BJ (cell line): ENCODE data around the gene CSNK1A1.

- CAGE, long polyA plus RNA: no peak
- RRBS: no CpG with 5 or more reads among the region's 5 CpGs
Measured at GRCh38 chr5:149344755-149345106, 568 bp upstream of the GRPEL2 start.

DNA sequence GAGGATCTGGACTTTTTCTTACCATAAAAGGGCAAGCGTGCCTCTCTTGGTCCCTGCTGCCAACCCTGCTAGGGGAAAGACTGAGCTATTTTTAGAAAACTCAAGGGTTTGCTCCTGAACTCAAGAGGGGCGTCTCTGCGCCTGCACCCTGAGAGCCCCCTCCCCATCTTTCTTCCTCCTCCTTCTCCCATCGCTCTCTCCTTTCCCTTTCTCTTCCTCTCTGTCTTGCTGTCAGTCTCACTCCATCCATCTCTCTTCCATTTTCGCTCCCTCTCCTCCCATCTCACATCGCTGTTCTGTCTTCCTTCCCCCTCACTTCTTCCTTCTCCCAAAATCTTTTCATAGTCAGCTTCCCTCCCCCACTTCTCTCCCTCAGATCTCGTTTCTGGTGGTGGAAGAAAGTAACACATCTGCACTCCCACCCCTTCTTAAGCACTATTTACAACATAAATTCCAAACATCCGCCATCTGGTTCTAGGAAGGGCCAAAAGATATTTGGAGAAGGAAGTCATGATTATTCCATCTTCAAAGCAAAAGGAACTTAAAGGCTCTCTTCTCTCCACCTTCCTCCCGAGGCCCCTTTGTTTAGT, 38.2 kb upstream of the IL17B start:
- CAGE, long polyA plus RNA: no peak
- RRBS: no CpG with 5 or more reads among the region's 9 CpGs

DNA sequence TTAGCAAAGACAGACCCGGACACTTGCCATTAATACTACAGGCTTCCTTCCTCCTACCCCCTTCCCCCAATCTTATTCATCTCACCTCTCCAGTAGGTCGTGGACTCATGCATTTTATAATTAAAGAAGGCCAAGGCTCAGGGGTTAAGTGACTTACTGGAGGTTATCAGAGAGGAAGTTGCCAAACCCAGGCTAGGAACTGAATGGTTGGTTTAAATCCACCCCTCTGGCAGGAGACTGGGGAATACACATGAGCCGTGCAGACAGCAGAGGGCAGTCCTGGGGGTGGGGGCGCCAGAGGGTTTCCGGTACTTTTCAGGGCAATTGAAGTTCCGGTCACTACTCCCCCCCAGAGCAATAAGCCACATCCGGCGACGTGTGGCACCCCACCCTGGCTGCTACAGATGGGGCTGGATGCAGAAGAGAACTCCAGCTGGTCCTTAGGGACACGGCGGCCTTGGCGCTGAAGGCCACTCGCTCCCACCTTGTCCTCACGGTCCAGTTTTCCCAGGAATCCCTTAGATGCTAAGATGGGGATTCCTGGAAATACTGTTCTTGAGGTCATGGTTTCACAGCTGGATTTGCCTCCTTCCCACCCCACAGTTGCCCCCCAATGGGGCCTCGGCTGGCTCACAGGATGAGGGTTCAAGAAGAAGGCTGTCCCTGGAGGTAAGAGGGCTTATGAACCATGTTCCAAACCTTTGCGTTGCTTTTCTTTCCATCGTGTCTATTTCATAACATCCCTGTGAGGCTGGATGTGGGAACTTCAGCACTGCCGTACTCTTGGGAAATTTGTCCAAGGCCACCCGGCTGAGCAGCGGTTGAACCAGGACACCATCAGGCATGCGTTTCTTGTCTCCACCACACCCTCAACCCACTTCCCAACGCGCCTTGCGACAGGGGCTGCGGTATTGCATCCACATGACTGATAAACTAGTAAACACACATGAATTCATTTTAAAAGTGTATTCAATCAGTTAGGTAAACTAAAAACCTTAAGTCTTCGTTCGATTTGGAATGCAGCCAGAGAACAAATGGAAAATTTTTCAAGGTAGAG, 51.4 kb upstream of the IL17B start:
- CAGE, long polyA plus RNA: no peak
- RRBS: no CpG with 5 or more reads among the region's 27 CpGs

GRCh38 chr5:149439788-149440370, 60.8 kb upstream of the IL17B start:
- CAGE, long polyA plus RNA: no peak
- RRBS: no CpG with 5 or more reads among the region's 8 CpGs

GRCh38 chr5:149464566-149465410, 85.7 kb upstream of the IL17B start:
- CAGE, long polyA plus RNA: no peak
- RRBS: no CpG with 5 or more reads among the region's 10 CpGs

DNA sequence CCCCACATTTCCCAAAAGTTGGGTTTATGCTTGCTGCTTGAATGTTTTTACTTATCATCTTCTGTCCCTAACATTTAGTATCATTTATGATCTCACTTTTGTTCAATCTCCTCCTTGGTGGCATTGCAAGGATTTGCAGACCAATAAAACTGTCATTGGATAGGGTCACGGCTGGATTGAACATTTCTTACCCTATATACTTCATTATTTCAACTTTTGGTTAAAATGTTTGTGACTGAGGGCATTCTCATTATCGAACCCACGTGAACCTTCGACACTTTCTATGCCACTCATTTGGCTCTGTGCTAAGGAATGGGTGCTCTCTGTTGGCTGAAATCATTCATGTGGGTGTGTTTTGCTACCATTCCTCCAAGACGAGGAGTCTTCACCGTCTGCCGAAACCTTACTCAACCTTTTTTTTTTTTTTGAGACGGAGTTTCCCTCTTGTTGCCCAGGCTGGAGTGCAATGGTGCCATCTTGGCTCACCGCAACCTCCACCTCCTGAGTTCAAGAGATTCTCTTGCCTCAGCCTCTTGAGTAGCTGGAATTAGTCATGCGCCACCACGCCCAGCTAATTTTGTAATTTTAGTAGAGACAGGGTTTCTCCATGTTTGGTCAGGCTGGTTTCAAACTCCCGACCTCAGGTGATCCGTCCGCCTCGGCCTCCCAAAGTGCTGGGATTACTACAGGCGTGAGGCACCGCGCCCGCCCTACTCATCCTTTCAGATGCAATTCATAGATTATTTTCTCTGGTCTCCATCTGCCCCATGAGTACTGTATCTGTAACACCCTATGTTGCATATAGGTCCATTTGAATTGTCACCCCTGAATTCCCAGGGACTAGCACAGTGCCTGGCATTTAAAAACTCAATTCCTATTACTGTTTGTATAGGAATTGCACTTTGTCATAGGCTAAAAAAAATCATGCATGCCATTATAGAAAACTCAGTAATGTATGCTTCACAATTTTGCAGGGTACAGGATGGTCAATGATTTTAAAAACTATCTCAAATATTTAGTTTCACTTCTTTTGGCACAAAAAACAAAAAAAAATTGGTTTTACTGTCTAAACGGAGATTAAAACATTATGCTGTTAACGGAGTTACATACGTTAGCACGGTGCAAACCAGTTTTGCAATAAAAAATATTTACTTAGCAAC, 62.3 kb downstream of the CSNK1A1 start:
- CAGE, long polyA plus RNA: no peak
- RRBS: no CpG with 5 or more reads among the region's 23 CpGs

GRCh38 chr5:149547983-149548489, 3.2 kb downstream of the CSNK1A1 start:
- CAGE, long polyA plus RNA: no peak
- RRBS: no CpG with 5 or more reads among the region's 10 CpGs

GRCh38 chr5:149551260-149552065, at the start of gene CSNK1A1:
Gene CSNK1A1 (minus strand): TSS chr5:149551439.
- CAGE, long polyA plus RNA: start-site peak on the minus strand at chr5:149551362-149551499, 544 and 567 reads in 2 replicates
- RRBS: 1% methylated on average over 14 of the region's 59 CpGs

- CAGE, long polyA plus RNA: no peak
- RRBS: 95% methylated on average over 4 of the region's 17 CpGs
Measured at GRCh38 chr5:149626977-149627742, 45.9 kb downstream of the ARHGEF37 start.

DNA sequence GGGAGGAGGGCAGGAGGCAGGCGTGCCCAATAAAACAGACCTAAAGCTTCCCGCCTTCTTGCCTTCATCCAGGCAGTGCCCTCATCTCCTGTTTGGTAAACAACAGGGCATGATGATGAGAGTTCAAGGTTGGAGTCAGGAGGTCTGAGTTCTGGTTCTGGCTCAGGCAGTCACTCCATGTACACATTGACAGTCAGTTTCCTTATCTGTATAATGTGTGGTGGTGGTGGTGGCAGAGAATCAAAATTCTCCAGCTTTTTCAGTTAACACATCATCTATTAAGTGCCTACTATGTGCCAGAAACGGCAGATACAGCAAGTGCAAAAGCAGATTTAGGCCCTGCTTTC, 1.5 kb upstream of the PPARGC1B start:
- CAGE, long polyA plus RNA: no peak
- RRBS: no CpG with 5 or more reads among the region's 3 CpGs

DNA sequence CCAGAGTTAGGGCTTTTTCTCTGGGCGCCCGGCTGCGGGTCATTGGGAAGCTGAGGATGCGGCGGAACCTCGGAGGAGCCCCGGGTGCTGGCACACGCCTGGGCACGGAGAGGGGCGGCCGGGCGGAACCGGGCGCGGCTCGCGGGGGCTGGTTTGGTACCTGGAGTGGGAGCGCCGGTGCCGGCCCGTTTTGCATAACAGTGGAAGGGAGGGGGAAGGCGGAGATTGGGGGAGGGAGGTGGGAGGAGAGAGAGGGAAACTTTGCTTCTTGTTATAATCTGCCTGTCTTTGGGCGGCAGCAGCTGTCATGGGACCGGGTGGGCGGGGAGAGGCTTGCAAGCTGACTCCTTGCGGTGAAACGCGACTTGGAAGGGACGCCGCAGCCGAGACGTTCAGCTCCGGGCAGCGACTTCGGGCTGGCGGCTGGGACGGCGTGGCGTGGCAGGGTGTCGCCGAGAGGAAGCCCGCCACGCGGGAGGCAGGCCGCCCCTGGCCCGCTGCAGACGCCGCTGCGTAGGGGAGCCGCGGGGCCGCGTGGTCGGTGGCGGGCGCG, 1.4 kb downstream of the PPARGC1B start:
- CAGE, long polyA plus RNA: no peak
- RRBS: 2% methylated on average over 24 of the region's 57 CpGs

- CAGE, long polyA plus RNA: no peak
- RRBS: 0% methylated on average over 5 of the region's 62 CpGs
Measured at GRCh38 chr5:150000847-150001669, 519 bp downstream of the HMGXB3 start.

DNA sequence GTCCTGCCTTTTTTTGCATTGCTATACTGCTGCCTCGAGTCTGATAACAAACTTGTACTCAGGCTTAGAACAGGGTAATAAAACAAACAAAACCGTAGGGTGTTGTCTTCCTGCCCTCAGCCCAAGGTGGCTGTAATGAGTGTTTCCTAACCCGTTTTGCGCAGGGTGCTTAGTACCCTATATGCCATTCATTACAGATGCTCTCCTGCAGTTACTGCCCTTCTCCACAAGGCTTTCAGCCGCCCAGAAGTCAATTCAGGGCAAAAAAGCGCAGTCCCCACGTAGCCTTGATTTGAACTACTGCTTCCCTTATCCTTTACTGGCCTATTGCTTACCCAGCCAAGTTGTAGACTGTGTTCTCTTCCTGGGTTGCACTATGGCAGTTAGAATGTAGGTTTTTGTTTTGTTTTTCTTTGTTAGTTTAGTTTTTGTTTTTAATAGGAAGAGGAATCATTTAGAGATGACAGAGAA, 1.2 kb downstream of the HMGXB3 start:
- CAGE, long polyA plus RNA: no peak
- RRBS: no CpG with 5 or more reads among the region's 7 CpGs

DNA sequence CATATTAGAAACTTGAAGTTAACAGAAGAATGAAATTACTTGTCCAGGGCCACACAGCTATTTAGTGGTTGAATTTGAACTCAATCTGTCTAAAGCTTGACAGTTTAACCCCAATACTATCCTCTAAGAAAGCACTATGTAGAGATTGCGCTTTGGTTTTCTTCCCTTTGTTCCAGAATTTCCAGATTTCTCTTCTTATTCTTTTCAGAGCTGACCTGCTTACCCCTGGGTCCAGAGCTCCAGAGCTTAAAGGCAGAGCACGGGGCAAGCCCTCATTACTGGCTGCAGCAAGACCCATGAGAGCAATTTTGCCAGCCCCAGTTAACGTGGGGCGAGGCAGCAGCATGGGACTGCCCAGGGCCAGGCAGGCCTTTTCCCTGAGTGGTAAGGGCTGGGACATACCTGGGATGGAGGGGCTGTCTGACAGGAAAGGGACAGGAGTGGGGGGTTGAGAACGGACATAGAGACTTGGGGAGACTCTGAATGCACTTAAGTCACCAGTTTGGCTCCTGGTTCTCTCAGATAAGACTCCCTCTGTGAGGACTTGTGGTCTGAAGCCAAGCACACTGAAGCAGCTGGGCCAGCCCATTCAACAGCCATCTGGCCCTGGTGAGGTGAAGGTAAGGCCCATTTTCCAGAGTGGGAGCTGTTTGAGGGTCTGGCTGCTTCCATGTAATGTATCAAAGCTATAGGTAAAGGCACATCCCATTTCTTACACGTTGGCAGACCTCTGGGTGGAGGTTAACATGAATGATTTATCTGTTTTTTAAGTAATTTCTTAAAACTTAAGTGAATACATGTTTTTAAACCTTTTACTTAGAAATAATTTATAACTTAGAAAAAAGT, 26.2 kb downstream of the HMGXB3 start:
- CAGE, long polyA plus RNA: no peak
- RRBS: no CpG with 5 or more reads among the region's 6 CpGs

DNA sequence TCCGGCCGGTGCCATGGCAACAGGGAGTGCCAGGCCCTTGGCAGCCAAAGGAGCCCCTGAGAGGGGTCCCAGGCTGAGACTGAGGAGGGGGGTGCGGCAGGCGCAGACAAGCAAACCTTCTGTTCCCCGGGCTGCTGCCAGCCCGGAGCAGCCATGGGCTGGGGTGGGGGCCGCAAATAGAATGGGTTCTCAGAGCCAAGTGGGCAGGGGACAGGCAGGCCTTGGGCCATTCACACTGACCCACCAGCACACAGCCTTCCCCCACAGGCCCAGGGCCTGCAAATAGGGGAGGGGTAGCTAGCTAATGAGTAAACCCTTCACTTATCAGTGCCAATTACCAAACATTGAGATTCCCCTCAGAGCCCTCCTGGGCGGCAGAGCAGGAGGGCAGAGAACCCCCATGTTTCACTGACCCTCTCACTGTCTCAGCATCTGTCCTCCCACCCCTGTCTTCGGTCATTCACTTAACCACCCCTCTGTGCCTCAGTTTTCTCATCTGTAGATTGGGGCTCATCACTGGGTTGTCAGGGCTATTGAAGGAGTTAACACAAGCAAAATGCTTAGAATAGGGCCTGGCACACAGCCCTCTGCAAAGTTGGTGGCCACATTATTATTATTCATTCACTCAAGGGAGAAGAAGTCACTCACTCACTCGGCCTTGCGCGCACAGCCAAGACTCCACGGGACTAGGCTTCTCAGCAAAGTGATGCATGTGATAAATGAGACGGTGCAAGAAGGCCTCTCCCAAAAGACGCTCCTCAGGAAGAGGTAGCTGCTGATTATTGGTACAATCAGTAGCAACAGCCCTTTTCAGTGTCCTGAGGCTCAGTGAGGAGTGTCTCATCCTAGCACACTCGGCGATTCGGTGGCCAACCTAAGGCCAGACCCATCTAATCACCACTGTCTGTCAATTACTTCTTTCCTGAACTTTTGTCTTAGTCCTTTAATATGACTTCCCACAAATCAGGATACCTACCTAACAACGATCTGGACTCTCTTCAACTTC, 8.1 kb downstream of the PDGFRB start:
- CAGE, long polyA plus RNA: no peak
- RRBS: no CpG with 5 or more reads among the region's 19 CpGs

DNA sequence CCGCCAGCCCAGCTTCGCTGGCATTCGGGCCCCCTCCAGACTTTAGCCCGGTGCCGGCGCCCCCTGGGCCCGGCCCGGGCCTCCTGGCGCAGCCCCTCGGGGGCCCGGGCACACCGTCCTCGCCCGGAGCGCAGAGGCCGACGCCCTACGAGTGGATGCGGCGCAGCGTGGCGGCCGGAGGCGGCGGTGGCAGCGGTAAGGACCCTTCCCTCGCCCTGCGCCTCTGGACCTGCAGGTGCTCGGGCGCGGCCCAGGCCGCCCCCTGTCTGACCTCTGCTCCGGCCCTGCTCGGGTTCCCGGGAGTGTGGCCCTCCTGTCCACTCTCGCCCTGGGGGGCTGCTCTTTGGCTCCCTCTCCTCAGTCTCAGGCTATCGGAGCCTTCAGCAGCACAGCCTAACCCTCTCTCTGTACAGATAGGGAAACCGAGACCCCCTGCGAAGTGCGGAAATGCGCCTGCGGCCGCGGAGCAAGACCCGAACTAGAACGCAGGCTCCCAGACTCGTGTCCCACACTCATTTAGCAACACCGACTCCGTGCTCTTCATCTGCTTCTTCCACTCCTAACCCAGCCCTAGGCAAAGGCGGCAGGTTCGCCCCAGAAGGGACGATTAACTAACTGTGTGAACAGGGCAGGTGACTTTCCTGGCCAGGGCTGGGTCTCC, 679 bp downstream of the CDX1 start:
- CAGE, long polyA plus RNA: no peak
- RRBS: 74% methylated on average over 10 of the region's 52 CpGs

GRCh38 chr5:150185086-150185642, 4.7 kb upstream of the SLC6A7 start:
- CAGE, long polyA plus RNA: no peak
- RRBS: no CpG with 5 or more reads among the region's 9 CpGs

GRCh38 chr5:150211071-150212143, 21.5 kb downstream of the SLC6A7 start:
- CAGE, long polyA plus RNA: no peak
- RRBS: no CpG with 5 or more reads among the region's 19 CpGs

- CAGE, long polyA plus RNA: no peak
- RRBS: no CpG with 5 or more reads among the region's 2 CpGs
Measured at GRCh38 chr5:150215426-150215951, 25.6 kb downstream of the SLC6A7 start.

DNA sequence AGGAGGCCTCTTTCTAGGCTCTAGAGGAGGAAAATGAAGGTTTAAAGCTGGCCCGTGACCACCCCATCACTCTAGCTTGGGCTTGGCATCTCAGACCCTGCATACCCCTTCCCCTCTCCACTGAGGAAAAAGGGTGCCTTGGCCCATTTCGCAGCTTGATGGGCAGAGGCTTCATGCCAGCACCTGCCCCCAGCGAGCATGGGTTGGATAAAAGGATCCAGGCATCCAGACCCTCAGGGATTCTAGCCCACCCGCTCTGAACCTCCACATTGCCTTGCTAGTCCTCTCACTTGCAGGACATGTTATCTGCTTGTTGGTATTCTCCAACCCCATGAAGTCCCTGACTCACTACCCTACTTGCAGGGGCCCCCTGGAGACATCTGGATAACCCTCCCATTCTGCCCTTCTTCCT, 1.9 kb upstream of the CAMK2A start:
- CAGE, long polyA plus RNA: no peak
- RRBS: no CpG with 5 or more reads among the region's 4 CpGs